Lung (tissue), 4 donors: ENCODE measurements around a stretch of chr3.

DNA sequence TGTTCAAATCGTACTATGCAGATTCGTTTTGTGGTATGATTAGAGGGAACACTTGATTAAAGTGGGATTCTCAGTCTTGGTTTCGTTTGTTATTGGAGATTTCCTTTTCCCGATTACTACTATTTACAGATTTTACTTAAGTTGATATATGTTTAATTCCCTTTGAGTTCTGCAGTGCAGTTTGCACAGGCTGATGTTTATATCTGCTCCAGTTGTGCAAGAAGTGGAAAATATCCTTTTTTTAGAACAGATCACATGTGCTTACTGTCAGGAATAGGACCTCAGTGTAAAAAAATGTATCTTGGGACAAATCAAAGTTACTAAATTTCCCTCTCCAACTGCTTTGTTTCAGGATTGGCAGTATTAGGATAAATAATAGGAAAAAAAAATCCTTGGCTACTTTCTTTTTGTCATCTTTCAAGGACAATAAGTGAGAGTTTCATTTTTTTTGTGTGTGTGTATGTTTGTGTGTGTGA, 6.8 kb downstream of the MITF start:
- PRO-cap = no peak
- RAMPAGE, long total RNA = no peak
- RRBS = no CpG with 5 or more reads among the region's 4 CpGs

DNA sequence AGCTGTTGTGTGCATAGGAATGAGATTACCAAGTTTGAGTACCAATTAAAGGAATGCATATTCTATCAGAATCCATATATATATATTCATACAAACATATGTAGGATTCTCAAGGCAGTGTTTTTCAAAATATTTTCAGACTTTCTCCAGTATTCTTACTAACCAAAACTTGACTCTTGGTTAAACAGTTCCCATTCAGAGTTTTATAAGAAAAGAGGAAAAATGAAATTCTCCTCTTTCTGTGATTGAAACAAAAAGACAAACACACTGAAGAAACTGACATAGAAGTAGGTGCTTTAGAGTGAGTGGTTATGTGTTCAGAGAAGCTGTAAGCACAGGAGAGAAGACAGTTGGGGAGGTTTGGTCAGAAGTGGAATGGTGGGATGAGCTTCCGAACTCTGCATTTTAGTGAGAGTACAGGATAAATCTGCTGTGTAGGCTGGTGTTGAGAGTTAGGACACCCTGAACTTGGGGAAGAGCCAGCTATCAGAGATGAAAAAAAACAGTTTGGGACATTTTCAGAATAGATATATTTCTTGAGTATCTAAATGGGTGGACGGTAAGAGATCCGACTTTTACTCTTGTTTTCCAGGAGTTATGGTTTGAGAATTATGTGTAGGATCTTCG, 18.0 kb downstream of the MITF start:
- PRO-cap = no peak
- RAMPAGE, long total RNA = no peak
- RRBS = no CpG with 5 or more reads among the region's 4 CpGs

DNA sequence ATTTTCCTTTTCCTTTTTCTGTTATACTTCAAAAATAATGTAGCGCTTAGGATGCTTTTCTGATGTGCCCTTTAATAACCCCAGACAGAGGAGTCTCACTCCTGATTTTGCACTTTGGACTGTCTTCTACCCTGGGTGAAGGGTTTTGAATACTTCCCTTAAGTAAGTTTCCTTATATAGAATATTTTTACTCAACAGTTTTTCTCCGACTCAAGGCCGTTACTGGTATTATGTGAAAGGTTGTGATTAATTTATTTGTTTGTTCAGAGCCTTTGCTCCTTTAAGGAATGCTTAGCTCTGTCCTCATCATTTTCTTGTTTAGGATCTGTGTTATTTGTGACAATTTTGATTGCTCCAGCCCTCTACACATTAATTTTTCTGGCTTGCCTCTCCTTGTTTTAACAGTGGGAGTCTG, 25.3 kb downstream of the MITF start:
- PRO-cap = no peak
- RAMPAGE, long total RNA = no peak
- RRBS = no CpG with 5 or more reads among the region's 3 CpGs

GRCh38 chr3:69771067-69771775, 32.0 kb downstream of the MITF start:
- PRO-cap = no peak
- RAMPAGE, long total RNA = no peak
- RRBS = no CpG with 5 or more reads among the region's 3 CpGs

DNA sequence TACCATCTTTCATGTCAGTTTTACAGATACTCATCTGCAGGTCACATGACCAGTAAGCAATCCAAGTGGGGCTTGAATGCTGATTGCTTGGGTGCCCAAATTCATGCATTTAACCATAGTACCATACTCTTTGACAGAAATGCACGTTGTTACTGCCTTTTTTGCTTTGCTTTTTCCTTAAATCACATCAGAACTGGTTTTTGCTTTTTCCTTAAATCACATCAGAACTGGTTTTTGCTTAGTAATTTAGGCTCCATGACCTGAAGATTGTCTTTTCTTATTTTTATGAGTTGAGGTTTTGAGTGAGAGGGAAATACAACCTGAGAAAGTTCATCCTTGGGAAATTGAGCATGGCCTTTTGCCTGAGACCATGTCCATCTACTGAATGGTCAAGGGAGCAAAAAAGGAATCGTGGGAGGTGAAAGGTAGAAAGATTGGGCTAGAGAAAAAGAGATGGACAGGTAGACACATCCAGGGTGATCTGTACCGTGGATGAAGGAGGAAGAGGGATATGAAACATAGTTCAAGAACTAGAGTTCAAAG, 46.2 kb downstream of the MITF start:
- PRO-cap = no peak
- RAMPAGE, long total RNA = no peak
- RRBS = no CpG with 5 or more reads among the region's 3 CpGs

GRCh38 chr3:70011598-70012063, 272.4 kb downstream of the MITF start:
- PRO-cap = no peak
- RAMPAGE, long total RNA = no peak
- RRBS = no CpG with 5 or more reads among the region's 1 CpG

GRCh38 chr3:70703198-70703889, 390.9 kb upstream of the MDFIC2 start:
- PRO-cap = no peak
- RAMPAGE, long total RNA = no peak
- RRBS = no CpG with 5 or more reads among the region's 14 CpGs

- PRO-cap = no peak
- RAMPAGE, long total RNA = no peak
- RRBS = no CpG with 5 or more reads among the region's 4 CpGs
Measured at GRCh38 chr3:71050385-71051033, 533.0 kb downstream of the FOXP1 start.

GRCh38 chr3:71055578-71056200, 527.8 kb downstream of the FOXP1 start:
- PRO-cap = no peak
- RAMPAGE, long total RNA = no peak
- RRBS = no CpG with 5 or more reads among the region's 12 CpGs

DNA sequence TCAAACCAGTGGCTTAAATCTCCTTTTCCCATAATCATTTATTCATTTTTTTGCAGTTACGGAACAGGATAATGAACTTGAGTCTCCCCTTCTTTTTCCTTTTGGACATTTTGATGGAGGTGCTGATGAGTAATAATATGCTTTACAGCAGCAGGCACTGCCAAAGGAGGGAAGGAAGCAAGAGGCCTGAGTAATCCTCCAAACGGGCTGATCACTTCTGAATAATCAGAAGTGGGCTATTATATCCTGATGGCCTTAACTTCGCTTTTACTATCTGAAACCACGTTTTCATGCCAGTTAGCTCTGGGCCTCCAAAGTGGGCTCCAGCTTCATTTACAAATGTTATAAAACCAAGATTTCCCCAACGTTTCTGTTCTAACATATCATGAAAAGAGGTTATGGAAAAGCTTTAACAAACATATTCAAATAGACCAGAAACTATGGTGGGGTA, 527.1 kb downstream of the FOXP1 start:
- PRO-cap = no peak
- RAMPAGE, long total RNA = no peak
- RRBS = no CpG with 5 or more reads among the region's 5 CpGs

DNA sequence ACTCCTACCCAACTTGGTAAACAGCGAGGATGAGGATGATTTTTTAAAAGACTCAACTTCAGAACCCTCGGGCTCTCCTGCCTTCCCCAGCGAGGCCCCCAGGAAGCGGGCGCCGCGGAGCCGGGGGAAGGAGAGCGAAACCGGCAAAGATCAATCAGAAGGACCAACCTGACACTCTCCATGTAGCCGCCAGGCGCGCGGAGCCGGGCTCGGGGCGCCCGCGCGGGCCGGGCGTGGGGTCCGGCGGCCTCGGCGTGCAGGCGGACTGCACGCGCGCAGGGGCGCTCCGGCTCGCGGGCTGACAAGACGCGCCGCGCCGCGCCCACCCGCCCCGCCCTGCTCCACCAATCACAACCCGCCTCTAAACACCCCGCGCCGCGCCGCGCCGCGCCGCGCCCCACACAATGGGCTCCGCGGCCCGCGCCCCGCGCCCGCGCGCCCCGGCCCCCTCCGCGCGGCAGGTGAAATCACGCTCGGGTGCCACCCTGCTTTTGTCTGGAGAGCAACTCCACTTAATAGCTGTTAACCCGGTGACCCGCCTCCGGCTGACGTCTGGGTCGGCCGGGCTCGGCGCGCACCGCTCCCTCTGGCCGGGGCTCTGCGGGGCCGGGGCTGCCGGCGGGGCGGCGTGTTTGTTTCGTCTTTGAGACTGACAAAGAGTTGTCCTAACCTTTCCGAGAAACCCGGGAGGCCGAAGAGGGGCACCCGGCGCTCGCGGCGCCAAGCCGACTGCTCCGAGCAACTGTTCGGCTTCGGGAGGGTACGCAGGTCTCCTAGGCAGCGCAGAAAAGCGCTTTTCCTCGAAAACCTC, 518.7 kb downstream of the FOXP1 start:
- PRO-cap = bidirectional peak, plus-strand start at position 601 of the sequence, minus-strand start at position 277 of the sequence
- RAMPAGE, long total RNA = no peak
- RRBS = 2% methylated on average over 30 of the region's 102 CpGs

GRCh38 chr3:71087027-71088091, 496.2 kb downstream of the FOXP1 start:
- PRO-cap = no peak
- RAMPAGE, long total RNA = no peak
- RRBS = no CpG with 5 or more reads among the region's 10 CpGs

GRCh38 chr3:71133110-71133703, 450.3 kb downstream of the FOXP1 start:
- PRO-cap = no peak
- RAMPAGE, long total RNA = no peak
- RRBS = no CpG with 5 or more reads among the region's 6 CpGs

DNA sequence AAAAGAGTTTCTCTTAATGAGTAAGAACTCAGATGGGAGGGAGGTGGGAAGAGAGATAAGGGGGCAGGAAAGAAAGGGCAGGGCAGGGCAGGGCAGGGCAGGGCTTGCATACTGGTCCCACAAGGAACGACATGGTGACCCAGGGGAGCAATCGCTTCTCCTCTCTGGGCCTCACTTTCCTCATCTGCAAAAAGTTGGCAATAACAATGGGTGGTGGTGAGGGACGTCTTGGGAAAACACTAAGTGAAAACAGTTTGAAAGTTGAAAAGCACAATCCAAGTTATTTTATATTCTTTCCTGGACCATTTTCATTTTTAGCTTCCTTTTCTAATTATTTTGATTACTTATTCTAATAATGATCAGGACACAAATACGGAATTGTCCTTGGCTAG, 440.6 kb downstream of the FOXP1 start:
- PRO-cap = no peak
- RAMPAGE, long total RNA = no peak
- RRBS = no CpG with 5 or more reads among the region's 4 CpGs

DNA sequence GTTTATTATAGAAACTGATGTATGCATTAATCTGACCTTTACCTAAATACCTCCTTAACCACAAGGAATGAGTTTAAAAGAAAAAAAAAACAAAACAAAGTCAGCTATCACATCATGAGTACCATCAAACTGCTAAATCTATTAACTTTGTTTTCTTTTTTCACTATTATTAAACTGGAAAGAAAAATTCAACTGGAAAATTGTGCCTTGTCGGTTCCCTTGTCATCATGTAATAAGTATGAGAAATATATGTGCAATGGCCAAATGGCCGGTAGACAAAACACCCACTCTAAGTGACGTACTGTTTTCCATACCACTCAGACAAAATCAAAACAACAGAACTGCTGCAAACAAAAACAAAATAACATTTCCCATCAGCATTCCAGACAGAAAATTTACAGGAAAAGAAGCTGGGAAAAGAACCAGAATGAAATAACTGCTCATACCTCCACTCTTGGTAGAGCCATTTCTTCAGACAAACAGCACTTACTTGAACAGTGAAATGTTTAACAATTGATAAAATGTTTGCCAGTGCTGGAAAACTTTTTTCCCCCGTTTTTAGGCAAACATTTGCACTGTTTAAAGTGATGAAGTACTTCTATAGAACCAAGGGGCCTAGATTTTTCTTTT, 415.2 kb downstream of the FOXP1 start:
- PRO-cap = no peak
- RAMPAGE, long total RNA = no peak
- RRBS = no CpG with 5 or more reads among the region's 4 CpGs

- PRO-cap = no peak
- RAMPAGE, long total RNA = no peak
- RRBS = no CpG with 5 or more reads among the region's 9 CpGs
Measured at GRCh38 chr3:71171325-71171852, 412.1 kb downstream of the FOXP1 start.

DNA sequence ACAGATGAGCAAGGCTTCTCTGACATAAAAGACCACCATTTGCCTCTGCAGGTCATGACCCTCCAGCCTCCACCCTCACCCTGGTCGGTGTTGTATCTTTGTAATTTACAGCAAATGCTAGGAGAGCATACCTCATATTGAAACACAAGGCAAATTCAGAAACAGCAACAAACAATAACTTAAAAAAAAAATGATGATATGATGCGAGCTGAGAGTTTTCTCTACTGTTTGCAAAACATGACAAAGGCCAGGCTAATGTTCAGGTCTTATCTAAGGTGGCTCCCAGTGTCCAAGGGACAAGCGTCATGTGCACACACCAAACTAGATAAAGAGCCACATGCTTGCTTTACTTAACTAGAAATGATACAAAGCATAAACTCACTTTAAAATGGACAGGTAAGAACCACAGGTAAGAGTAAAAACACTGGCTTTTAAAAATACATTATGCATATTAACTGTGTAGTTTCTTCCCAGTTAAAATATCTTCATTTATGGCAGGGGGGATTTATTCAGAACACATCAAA, 375.9 kb downstream of the FOXP1 start:
- PRO-cap = no peak
- RAMPAGE, long total RNA = no peak
- RRBS = no CpG with 5 or more reads among the region's 3 CpGs

GRCh38 chr3:71254079-71254786, 329.3 kb downstream of the FOXP1 start:
- PRO-cap = no peak
- RAMPAGE, long total RNA = no peak
- RRBS = no CpG with 5 or more reads among the region's 4 CpGs

GRCh38 chr3:71305201-71306307, 278.0 kb downstream of the FOXP1 start:
- PRO-cap = no peak
- RAMPAGE, long total RNA = no peak
- RRBS = no CpG with 5 or more reads among the region's 23 CpGs

DNA sequence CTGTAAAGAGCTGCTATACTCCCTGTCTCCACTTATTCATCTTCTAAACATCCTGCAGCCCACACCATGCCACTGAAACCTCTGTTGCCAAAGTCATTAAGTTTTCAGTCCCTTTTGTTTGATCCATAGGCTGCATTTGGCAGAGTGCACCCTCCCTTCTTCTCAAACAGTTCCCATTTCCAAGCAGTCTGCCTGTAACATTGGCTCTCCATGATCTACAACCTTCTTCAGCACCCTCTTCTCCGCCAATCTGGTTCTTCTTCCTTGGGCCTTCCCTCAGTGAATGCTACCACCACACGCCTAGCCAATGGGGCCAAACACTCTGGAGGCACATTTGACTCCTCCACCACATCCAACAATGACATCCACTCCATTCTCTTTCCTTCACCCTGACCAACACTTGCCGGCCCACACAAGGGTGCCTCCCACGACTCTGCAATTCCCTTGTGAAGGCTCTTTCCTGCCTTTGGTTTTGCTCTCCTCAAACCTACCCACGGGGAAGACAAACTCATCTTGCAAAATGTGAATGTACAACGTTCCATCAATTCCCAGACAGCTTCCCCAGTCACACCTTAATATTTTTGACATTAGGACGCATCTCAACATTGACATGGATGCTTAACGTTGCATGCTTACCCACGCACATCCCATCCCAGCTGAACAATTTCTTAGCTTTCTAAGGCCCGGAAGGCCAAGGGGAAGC, 263.8 kb downstream of the FOXP1 start:
- PRO-cap = no peak
- RAMPAGE, long total RNA = no peak
- RRBS = no CpG with 5 or more reads among the region's 10 CpGs